Hair follicle dermal papilla cell (primary cell): ENCODE measurements around a stretch of chr2.

GRCh38 chr2:101276563-101277250 is 24.0 kb downstream of the CNOT11 start:
- CAGE, long polyA plus RNA: no peak

GRCh38 chr2:101622935-101623697 is 74.4 kb upstream of the MAP4K4 start:
- CAGE, long polyA plus RNA: no peak

- CAGE, long polyA plus RNA: no peak
These were observed 8.1 kb downstream of the MAP4K4 start for GRCh38 chr2:101705283-101706280.

GRCh38 chr2:101816353-101816974 is 119.0 kb downstream of the MAP4K4 start:
- CAGE, long polyA plus RNA: no peak

GRCh38 chr2:101875772-101876521 is 115.8 kb upstream of the IL1R2 start:
- CAGE, long polyA plus RNA: no peak

DNA sequence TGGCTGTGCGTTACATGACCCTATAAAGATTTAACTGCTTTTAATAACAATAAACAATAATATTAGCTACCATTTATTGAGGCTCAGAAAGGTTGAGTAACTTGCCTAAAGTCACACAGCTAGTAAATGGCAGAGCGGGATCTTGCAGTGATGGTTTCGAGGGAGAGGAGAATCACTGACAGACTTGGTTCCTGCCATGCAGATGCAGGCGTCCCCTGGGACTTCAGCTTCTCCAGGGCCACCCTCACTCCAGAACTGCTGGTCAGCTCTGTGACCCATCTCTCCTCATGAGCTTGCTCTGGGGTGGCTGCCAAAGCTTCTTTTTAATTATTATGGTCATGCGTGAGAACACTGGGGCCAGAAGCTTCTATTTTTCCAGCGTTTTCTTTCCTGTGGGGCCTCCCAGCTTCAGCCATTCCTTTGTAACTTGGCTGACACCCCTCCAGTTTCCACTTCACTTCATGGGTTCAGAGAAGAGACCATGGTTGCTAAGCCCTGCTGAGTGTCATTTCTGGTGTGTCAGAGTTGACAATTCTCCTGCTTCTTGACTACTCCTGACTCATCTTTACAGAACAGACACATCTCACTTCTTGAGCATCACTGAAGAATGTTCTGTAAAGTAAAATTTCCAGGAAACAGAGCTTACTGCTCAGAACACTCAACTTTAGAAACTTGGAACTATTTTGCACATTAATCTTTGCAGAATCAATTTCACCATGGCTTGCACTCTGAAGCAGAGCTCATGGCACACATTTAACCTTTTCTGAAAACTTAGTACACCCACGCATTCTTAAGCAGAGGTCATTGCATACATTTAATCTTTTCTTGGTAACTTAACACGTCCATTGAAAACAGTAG is 70.4 kb downstream of the IL1R2 start:
- CAGE, long polyA plus RNA: no peak

DNA sequence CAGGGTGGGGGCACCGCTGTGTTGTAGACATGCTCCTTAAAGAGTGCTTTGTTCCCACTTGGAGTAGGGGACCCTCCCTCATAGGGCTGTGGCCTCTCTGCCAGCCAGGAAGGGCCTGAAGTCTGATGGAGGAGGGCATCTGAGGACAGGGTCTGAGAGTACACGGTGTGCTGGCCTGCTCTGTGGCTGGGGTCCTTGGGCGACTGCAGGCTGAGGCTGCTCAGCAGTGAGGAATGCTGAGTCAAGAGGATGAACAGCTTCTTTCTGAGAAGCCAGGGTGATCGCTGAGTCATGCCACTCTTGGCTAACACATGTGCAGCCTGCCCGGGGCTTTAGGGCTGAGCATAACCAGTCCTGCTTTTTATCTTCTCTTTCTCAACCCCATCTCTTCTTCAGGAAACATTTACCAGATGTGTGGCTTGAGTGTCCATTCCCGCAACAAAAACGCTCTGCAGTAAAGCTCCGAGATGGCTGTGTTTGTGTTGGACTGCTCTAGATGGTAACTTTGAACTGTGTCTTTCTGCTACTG is 72.5 kb downstream of the IL1R2 start:
- CAGE, long polyA plus RNA: no peak

- CAGE, long polyA plus RNA: no peak
These were observed 8.8 kb upstream of the IL1RL2 start for GRCh38 chr2:102177760-102178685.

- CAGE, long polyA plus RNA: no peak
These were observed 6.7 kb downstream of the IL1RL1 start for GRCh38 chr2:102317700-102318754.

DNA sequence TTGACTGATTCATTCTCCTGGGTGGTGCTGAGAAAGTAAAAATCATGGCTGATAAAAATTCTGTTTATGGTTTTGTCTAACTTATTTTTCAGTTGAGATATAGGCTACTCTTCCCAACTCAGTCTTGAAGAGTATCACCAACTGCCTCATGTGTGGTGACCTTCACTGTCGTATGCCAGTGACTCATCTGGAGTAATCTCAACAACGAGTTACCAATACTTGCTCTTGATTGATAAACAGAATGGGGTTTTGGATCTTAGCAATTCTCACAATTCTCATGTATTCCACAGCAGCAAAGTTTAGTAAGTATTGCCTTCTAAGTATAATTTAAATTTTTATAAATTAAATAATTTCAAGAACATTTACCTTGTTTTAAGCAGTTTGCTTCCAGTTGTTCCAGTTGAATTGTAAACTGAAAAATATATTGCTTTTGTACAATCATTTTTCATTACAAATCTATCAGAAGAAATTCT is 17.5 kb upstream of the IL18R1 start:
- CAGE, long polyA plus RNA: no peak

DNA sequence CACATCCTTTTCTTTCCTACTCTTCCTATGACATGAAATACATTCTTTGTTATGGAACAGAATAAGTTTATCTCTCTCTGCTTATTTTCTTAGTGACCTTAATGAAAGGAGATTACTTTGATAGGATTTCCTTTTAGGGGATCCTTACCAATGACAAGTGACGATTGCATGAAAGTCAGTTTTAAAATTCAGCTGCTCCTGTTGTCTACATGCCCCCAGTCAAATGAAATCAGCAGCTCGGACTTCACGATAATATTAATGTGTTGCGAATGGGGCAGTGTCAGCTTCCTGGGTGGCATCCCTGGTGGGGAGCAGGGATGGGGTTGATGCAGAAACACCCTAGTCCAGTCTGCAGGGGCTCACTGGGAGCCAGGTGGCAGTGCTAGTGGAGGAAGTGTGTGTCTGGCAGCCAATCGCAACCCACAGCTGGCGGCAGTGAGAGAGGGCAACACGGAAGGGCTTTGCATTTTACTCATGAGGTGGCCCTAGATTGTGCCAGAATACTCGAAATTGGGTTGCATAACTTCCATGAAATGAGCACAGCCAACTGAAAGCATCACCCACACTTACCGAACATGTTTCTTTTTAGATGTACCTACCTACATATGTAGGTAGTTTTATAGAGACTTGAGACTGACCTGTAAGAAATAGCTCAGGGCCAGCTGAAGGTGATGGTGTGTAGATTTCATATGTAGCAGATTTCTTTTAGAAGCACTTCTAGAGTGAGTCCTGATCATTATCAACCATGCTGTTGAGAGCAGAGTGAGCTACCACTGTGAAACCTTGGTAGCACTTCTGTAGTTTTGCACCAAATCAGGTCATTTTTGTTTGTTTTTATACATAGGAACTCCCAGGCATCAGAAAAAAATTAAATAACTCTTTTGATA is 12.8 kb downstream of the IL18R1 start:
- CAGE, long polyA plus RNA: no peak

- CAGE, long polyA plus RNA: no peak
These were observed 907 bp downstream of the MRPS9 start for GRCh38 chr2:105038725-105039227.

GRCh38 chr2:105092220-105092709 is 54.4 kb downstream of the MRPS9 start:
- CAGE, long polyA plus RNA: no peak

- CAGE, long polyA plus RNA: no peak
These were observed 21.3 kb downstream of the FHL2 start for GRCh38 chr2:105377539-105377935.

DNA sequence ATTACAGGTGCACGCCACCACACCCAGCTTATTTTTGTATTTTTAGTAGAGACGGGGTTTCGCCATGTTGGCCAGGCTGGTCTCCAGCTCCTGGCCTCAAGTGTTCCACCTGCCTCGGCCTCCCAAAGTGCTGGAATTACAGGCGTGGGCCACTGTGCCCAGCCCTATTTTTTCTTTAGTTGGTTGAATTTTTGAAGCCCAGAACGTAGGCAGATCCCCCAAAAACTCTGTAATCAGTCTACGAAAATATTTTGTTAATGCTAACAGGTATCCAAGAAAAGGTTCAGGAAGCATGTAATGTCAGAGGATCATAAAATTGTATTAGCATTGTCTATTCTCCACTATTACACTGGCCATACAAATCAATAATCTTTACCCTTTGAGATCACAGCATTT is 15.8 kb downstream of the FHL2 start:
- CAGE, long polyA plus RNA: no peak

GRCh38 chr2:105488182-105488891 is 89.5 kb upstream of the FHL2 start:
- CAGE, long polyA plus RNA: no peak

GRCh38 chr2:105498260-105498763 is 99.5 kb upstream of the FHL2 start:
- CAGE, long polyA plus RNA: no peak

DNA sequence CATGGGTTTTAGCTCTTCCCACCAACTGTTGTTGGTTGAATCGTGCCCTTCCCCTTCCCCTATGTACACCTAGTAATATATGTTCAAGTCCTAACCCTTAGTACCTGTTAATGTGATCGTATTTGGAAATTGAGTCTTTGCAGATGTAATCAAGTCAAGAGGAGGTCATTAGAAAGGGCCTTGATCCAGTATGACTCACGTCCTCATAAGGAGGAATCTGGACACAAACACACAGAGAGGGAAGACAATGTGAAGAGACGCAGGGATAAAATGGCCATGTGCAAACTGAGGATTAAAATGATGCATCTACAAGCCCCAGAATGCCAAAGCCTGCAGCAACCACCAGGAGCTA is 171.5 kb upstream of the NCK2 start:
- CAGE, long polyA plus RNA: no peak

GRCh38 chr2:105592182-105592829 is 152.4 kb upstream of the NCK2 start:
- CAGE, long polyA plus RNA: no peak

- CAGE, long polyA plus RNA: no peak
These were observed 139.7 kb upstream of the NCK2 start for GRCh38 chr2:105604845-105605522.